ENCODE results near the genes LETMD1, GALNT6 and SLC4A8.

DNA sequence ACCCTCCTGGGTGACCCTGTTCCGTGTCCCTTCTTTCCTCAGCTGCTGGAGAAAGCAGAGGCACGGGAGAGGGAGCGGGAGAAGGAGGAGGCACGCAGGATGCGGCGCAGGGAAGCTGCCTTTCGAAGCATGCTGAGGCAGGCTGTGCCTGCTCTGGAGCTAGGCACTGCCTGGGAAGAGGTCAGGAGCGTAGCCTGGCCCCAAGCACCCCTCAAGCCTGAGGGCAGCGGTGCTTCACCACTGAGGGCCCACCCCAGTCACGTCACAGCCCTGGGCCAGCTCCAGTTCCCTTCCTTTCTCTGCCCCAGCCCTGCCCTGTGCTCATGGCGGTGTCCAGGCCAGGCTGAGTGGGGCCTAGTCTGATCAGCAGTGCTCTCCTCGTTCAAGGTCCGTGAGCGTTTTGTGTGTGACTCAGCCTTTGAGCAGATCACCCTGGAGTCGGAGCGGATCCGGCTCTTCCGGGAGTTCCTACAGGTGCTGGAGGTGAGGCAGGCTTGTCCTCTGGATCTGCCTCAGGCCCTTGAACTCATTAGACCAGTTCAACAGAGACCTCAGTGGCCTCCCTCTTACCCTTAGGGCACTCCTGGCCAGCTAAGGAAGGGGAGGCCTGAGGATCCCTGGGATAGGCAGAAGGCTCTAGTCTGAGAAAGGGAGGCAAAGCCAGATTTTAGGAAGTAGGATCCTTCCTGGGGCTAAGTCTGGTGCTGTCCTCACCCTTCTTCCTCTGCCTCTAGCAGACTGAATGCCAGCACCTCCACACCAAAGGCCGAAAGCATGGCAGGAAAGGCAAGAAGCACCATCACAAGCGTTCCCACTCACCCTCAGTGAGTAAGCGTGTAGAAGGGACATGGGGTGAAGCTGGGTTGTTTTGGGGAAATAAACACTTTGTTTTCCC lies 19.1 kb downstream of the PRPF40B start:
- PRO-cap = no peak

DNA sequence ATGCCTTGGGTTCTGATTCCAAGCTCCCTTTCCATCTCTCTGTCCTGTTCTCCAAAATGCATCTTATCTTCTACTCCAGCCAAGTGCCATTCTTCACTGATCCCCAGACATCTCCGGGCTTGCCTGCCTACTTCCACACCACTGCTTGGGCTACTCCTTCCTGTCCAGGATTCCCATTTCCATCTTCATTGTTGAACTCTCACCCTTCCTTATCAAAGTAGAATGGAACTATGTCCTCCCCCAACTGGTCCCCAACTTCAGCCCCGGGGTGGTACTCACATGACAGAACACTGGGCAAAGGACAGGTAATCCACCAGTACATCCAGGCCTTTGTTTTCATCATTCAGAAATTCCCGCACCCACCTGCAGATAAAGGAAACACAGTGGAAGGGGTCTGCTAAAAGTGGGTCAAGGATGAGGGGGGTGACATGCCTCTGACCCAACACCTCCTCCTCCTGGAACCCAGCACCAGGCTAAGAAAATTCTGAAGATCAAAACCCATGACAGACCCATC lies 38.4 kb downstream of the PRPF40B start:
- PRO-cap = no peak

DNA sequence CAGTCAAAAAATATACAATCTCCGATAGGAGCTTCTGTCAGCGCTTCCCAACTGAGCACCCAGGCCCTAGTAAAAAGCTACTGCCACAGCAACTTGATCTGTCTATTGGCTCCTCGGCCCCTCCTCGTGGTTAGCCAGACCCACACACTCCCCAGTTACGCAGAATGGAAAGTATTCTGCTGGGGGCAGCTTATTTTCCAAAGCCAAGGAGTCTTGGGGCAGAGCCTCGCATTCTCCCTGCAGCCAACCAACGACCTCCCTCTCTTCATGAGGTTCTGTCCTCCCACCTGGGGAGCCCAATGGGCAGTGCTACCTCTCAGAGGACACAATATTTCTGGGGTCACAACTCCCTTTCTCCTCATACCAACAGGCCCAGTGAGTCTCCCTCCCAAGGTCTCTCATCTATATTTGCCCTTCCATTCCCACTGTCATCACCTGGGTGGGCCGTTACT lies 32.0 kb downstream of the FMNL3 start:
- PRO-cap = no peak

GRCh38 chr12:49795014-49795424 lies 33.2 kb downstream of the NCKAP5L start:
- PRO-cap = no peak

GRCh38 chr12:49824861-49825312 lies 3.3 kb downstream of the NCKAP5L start:
- PRO-cap = no peak

DNA sequence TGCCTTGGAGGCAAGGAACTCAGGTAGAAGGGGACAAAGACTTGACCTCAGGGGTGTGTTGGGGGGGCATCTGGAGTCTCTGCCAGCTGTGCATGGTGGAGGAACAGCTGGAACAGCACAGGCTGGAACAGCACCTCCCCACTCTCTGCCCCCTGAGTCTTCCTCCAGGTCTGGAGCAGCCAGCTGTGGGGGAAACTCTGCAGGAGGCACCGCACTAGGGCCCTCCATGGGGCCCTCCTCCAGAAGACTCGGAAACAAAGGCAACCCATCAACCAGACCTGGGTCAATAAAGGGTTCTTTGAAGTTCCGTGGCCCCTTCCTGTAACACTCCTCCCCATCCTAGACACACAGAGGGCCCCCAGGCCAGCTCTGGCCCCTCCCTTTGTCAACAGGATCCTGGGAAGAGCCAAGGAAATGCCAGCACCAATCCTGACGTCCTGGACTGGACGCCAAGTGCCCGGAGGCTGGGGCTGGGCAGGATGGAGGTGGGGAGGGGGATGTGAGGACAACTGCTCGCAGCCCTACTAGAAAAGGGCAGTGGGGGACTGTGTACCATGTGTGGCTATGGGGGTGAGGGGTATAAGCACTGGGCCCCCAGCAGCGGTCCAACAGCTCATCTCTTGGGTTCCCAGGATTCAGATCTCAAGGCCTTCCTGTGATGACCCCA lies 15.7 kb downstream of the FAIM2 start:
- PRO-cap = no peak

DNA sequence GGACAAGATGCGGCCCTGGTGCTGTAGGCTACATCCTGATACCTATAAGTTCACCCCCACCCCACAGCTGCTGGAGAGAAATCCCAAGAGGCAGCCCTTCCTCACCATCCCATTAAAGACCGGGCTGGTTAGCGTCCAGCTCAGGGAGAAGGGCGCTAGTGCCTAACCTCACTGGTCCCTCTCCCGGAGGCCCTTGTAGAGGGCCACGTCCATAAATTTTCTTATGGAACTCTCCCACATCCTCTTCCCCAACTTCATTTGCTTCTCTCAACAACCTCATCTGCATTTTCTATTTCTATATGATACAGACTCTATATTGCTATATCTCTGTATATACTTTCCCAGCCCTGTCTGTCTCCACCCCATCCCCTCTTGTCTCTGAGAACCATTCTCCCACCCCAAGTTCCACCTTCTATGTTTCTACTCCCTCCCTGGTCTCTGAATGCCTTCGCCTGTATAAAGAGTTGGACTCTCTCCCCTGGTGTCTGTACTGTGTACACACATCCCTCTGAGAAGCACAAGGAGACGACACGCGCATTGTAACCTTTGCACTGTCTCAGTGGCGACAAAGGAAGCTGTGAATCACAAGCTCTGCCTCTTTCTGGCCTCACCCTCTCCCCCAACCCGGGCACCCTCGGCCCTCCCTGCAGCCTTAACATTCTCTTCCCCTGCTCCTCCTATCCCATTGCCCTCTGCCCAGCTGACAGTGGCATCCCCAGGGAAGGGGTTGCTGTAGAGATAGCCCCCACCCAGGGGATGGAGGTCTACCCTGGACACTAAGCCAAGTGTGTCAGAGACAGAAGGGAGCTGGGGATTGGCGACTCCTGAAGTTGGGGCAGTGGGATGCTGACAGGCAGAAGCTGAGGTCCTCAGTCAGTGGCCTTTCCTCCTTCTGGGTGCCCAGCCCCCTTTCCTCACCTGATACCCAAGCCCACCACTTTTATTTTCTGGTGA lies 2.6 kb upstream of the SMARCD1 start:
- PRO-cap = no peak

GRCh38 chr12:50188286-50188881 lies 21.2 kb upstream of the CERS5 start:
- PRO-cap = no peak

- PRO-cap = bidirectional peak, plus-strand start at chr12:50275830, minus-strand start at chr12:50275736; unidirectional peak, plus-strand start at chr12:50275830
Observed at GRCh38 chr12:50275378-50276069, 7.8 kb downstream of the LIMA1 start.

DNA sequence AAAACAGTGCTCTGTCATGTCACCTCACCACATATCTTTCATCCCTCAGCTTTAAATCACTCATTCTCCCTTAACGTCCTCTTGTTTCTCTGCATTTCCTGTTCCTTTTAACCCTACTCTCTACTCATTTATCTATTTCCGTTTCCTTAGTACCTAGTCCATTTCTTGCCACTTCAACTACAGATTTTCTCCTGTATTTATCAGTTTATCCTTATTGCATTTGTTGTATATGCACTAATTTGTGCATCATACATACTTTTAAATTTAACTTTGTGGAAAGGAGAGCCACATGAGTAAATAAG lies 120.3 kb downstream of the DIP2B start:
- PRO-cap = no peak

GRCh38 chr12:51047579-51048481 lies at the start of gene LETMD1:
Gene LETMD1, plus strand, starts transcription at chr12:51048327.
- PRO-cap = bidirectional peak, plus-strand start at chr12:51047965, minus-strand start at chr12:51047859; bidirectional peak, plus-strand start at chr12:51048339, minus-strand start at chr12:51048195

DNA sequence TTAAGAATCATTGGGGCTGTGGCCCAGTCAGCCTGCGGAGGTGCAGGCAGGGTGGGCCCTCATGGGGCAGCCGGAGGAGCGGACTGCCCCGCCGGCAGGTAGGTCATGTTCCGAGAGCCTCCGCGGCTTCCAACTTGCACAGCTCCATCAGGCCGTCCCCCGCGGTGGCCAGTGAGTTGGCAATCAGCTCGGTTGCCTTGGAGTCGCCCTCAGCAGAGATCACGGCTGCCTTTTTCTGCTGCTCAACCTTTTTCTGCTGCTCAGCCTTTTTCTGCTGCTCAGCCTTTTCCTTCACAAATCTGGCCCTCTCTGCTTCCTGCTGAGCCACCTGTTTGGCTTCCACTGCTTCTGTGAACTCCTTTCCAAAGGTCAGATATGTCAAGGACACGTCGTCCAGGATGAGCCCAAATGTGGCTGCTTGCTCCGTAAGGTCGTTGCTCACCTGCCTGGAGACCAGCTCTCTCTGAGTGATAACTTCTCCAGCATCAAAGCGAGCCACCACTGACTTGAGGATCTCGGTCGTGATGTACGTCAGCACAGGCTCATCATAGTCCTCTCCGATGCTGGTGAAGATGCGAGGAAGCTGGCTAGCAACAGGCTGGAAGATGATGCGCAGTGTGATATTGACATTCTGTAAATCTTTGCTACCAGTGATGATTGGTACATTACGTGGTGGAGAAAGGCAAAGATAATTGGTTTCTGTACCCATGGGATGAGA lies 41.3 kb upstream of the CSRNP2 start:
- PRO-cap = no peak

- PRO-cap = no peak
Observed at GRCh38 chr12:51166757-51167499, 6.0 kb downstream of the TFCP2 start.

GRCh38 chr12:51379153-51379998 lies 11.8 kb downstream of the GALNT6 start:
- PRO-cap = no peak

GRCh38 chr12:51390664-51391580 lies at the start of gene GALNT6:
Gene GALNT6, minus strand, starts transcription at chr12:51391406.
- PRO-cap = unidirectional peak, plus-strand start at chr12:51390963; unidirectional peak, plus-strand start at chr12:51390993; bidirectional peak, plus-strand start at chr12:51391462, minus-strand start at chr12:51391299

GRCh38 chr12:51424496-51425462 lies at the start of gene SLC4A8:
Gene SLC4A8, plus strand, starts transcription at chr12:51424831.
- PRO-cap = no peak

GRCh38 chr12:51450624-51451242 lies 26.1 kb downstream of the SLC4A8 start:
- PRO-cap = no peak

DNA sequence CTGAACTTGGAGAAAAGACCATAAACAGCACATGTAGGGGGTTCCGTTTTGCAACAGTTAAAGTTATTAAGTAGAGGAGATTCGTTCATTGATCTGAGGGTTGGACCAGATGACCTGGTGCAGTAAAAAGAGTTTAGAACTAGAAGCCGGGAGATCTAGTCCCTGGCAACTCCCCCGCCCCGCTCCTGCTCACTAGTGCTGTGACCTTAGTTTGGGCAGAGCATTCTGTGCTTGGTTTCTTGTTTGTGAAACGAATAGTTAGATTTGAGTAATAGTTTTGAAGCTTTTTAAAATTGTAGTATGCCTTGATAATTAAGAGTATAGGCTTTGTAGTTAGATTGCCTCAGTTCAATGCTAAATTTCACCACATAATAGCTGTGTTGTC lies 84.4 kb downstream of the SCN8A start:
- PRO-cap = no peak

- PRO-cap = no peak
Observed at GRCh38 chr12:51820037-51820303, 5.2 kb upstream of the TMDD1 start.

- PRO-cap = no peak
Observed at GRCh38 chr12:51898675-51899454, 8.4 kb upstream of the ACVRL1 start.

Measured in vermiform appendix (tissue), 1 donor.